Ileum (tissue), 1 donor: ENCODE data around the genes RPUSD2, MAPKBP1 and VPS39.

- PRO-cap = bidirectional peak, plus-strand start at chr15:40569299, minus-strand start at chr15:40569194
Observed at GRCh38 chr15:40569020-40570122, at the start of gene RPUSD2. TSS of gene RPUSD2 (plus strand) at chr15:40569299.

DNA sequence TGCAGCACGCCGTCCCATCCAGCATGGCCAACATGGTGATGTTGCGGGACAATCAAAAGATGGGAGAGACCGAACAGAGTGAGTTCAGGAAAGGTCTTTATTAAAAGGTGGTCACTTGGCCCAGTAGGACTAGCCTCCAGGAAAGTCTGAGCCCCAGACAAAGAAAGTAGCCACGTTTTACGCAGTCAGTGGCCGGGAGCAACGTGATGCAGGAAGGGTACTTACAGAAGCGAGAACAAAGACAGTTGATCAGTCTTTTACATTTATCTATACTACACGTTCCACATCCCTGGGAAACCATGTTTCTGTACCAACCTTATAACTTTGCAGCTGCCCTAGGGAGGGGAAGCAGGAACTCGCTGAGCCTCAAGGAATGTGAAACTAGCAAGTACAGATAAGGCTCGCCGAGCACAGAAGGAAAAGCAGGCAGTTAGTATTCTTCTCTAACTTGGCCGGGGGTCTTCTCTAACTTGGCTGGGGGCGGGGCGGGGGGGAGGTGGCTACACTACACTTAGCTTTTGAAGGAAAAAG is 3.4 kb upstream of the KNL1 start:
- PRO-cap = no peak

- PRO-cap = no peak
Observed at GRCh38 chr15:40755938-40756114, 772 bp upstream of the RMDN3 start.

GRCh38 chr15:40925196-40926638 is 3.4 kb upstream of the DLL4 start:
- PRO-cap = no peak

DNA sequence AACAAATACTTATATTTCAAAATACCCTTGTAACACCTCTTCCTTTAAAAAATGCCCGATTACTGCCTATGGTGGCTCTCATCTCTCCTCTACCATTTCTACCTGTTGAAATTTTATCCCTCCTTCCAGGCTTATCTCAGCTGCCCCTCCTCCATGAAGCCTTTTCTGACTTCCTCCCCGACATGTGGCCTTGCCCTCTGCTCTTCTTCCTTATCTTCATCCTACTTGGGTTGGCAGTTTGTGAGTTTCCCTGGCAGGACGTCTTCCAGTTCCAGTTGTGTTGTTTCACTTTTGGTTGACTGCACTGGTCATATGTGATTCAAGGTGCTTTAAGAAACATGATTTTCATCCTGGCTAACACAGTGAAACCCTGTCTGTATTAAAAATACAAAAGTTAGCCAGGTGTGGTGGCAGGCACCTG is 4.4 kb downstream of the DLL4 start:
- PRO-cap = no peak

- PRO-cap = no peak
Observed at GRCh38 chr15:40956173-40957141, 3.2 kb downstream of the CHAC1 start.

DNA sequence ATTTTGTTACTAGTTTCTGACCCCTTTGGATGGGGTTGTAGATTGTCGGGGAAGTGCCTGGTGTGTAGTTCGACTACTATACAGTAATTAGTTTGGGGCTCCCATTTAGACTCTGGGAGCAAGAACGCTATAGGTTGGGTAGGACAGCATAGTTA is 550 bp upstream of the INO80 start:
- PRO-cap = no peak

GRCh38 chr15:41263779-41264831 is 33.0 kb downstream of the CHP1 start:
- PRO-cap = no peak

- PRO-cap = no peak
Observed at GRCh38 chr15:41282861-41283431, 49.4 kb downstream of the OIP5 start.

DNA sequence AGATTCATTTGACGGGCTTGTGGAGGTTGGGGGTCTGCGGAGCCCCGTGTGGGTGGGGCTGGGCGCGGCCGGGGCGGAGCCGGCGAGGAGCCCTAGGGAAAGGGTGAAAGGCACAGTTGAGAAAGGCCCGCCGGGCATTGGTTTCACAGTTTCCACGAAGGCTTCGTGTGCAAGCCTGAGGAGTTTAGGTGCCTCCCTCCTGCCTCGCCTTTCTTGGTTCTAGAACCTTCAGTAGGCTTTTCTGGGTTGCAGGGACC is 100.9 kb downstream of the TYRO3 start:
- PRO-cap = no peak

- PRO-cap = bidirectional peak, plus-strand start at chr15:41774750, minus-strand start at chr15:41774340
Observed at GRCh38 chr15:41773844-41774794, at the start of gene MAPKBP1. TSS of gene MAPKBP1 (plus strand) at chr15:41774484.

DNA sequence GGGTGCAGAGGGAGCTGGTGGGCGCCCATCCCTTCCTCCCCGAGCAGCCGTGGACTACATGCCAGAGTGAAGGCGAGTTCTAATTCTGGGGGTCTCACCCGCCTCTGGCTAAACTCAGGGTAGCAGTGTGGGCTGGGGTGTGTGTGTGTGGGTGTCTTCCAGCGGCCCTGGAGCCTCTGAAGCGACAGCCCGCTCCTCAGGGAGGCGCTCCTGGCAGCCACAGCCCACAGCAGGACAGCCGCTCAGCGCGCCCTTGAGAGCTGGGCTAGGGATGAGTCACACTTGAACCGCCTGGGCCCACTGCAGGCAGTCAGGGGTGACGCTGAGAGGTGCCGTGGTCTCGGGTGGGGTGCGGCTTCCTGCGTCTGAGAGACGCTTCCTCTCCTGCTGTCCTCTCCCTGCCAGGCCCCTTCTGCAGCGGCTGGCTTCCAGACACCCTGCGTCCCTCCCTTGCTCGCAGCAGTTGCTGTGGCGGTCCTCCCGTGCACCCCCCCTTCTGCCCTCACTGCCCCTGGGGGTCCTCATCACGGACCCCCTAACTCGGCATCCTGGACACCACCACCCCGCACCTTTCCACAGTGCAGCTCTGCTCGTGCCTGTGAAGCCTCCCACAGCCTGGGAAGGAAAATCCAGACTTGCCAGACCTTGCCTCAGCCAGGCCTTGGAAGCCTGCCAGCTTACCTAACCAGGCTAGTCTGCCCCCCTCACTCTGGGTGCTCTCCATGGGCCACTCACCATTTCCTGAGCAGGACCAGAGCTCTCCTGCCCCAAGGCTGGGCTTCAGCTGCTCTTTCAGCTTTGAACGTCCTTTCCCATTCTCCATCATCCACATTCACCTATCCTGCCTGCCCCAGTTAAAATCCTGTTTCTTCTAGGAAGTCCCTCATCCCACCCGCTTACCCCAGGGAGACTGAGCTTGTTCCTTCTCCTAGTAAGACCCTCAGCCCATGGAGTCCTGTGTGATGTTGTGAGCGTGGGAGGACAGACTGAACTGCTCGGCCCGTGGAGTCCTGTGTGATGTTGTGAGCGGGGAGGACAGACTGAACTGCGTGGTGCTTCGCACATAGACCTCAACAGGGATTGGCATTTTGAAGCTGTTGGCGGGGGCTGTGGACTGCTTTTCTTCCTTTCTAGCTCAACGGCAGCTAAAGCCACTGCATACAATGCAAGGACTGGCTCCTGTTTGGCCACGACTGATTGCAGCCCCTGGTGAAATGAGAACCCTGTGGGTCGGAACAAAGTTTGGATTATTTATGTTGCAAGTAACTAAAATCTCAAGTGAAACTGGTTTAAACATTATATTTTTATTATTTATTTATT is 1.3 kb upstream of the SPTBN5 start:
- PRO-cap = no peak

DNA sequence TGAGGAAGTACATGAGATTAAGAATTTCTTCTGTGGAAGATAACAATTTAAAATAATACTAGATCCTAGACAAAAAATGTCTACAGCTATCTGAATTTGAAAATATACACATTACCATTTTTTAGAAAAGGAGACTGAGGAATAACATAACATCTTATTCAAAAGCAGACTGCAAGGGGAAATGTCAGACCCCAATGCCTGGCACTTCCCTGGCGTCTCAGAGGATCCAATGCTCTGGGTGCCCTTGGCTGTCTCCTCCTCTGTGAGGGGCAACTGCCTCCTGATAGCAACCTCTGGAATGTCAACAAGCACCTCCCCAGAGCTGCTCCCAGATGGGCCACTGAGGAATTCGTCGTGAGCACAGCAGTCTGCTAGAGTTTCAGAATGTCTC is 22.7 kb downstream of the EHD4 start:
- PRO-cap = no peak

DNA sequence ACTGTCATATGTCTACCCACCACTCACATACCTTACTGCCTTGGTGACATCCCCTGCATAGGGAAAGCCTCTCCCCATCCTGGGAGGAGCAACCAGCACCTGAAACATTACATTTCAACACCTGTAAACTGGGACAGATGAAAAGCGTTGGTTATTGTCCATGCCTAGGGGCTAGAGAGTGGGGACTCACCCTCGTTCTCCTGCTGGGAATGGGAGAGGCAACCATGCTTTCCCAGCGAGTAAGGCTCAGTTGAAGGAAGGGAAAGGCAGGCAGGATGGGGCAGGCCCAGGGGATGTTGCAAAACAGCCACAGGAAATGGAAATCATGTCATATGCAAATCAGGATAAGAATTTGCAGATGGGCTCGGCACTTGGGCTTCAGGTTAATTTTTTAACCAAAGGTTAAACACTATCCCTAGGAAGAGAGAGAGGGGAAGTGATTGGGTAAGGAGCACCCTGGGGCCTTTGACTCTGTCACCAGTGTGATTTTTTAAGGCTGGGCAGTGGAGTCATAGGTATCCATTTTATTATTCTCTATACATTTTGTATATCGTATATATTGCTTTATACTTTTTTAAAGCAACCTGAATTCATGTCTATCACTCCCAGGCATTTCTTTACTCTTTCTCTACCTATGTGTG is 14.5 kb upstream of the PLA2G4E start:
- PRO-cap = unidirectional peak, minus-strand start at position 148 of the sequence

DNA sequence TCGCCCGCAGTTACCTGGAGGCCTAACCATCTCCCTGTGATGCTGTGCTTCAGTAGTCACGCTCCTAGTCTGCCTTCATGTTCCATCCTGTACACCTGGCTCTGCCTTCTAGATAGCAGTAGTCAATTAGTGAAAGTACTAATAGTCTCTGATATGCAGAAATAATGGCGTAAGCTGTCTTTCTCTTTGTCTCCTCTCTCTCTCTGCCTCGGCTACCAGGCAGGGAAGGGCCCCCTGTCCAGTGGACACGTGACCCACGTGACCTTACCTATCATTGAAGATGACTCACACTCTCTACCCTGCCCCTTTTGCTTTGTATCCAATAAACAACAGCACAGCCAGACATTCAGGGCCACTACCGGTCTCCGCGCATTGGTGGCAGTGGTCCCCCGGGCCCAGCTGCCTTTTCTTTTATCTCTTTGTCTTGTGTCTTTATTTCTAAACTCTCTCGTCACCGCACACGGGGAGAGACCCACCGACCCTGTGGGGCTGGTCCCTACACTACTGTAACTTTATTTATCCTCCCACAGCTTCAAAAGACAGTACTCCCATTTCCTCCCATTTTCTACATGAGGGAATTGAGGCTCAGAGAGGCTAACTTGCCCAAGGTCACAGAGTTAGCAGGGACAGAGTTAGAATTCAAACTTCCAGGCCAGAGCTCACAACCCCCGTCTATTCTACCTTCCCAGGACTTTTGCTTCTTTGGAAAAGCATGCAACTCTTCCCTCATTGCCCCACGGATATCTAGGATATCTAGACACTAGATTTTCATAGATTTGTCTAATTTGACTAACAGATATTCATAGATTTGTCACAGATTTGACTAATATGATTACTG is 2.5 kb downstream of the PLA2G4D start:
- PRO-cap = no peak

DNA sequence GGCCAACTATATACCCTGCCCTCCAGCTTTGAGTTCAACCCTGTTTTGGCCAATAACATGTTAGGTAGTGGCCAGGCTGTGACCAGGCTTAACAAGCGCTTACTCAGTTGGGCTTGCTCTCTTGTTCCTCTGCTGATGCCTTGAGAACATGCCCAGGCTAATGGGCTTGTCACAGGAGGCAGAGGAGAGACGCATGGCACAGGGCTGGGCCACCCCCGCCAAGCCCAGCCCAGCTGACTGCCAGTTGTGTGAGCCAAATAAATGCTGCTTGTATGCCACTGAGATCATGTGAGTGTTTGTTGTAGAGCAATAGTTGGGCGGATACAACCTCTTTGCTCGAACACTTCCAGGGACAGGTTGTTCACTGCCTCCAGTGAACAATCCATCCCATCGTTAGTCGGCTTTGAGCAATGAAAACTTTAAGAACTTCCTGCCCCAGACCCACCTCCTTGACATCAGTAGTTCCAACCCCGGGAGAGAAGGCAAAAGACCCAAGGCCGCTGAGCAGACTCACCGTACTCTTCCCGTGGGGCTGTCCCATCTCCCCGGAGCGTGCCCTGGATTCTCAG is 4.2 kb downstream of the PLA2G4F start:
- PRO-cap = no peak

DNA sequence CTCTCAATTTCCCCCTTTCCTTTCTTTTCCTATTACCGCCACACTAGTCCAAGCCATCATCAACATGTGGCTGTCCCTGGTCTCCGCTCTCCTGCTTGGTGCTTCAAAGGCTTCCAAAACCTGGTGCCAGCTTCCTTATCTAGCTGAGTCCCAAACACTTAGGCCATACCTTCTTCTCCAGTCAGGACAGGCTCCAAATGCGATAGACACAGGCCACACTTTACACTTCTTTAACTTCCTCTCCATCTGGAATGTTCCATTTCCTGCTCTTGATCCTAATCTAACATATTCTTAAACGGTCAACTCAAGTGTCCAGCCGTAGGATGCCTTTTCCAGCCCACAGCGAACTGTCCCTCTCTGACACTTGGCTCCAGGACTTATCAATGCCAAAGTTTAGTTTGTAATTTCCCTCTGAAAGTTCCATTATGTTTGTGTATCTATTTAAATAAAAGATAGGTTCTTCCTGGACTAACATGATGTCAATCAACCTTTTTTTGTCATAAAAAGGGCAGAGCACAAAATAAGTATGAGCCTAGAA is 19.2 kb upstream of the PLA2G4F start:
- PRO-cap = no peak

- PRO-cap = bidirectional peak, plus-strand start at chr15:42208401, minus-strand start at chr15:42208304
Observed at GRCh38 chr15:42207634-42208767, at the start of gene VPS39. TSS of gene VPS39 (minus strand) at chr15:42208304.

- PRO-cap = no peak
Observed at GRCh38 chr15:42211045-42212065, 3.3 kb upstream of the VPS39 start.

GRCh38 chr15:42249416-42250013 is 23.5 kb upstream of the GANC start:
- PRO-cap = no peak